Neural progenitor cell (in vitro differentiated cells): Measurements from ENCODE around the genes ARHGEF37 and SLC26A2.

- RAMPAGE, long total RNA = no peak
These were observed 85.7 kb upstream of the IL17B start for GRCh38 chr5:149464566-149465410.

DNA sequence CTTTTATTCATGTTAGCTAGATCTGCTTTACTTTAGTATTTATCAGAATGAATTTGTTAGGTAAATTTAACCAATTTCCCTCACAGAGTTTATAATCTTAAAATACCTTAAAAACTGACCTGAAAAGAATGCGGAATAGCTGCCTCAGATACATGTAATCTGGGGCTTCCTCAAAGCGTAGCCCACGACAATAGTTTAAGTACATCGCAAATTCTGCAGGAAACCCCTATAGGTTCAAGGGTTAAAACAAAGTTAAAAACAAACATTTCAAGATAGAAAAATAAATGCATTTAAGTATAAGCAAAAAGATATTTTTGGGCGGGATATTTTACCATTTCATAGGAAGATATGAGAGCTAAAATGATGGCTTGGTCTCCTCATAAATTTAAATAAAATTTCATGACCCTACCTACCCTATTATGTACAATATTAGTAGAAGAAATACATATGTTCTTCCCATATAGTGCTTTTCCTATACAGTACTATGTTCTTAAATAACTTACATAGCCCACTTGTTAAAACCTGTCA lies 44.3 kb downstream of the CSNK1A1 start:
- RAMPAGE, long total RNA = no peak

DNA sequence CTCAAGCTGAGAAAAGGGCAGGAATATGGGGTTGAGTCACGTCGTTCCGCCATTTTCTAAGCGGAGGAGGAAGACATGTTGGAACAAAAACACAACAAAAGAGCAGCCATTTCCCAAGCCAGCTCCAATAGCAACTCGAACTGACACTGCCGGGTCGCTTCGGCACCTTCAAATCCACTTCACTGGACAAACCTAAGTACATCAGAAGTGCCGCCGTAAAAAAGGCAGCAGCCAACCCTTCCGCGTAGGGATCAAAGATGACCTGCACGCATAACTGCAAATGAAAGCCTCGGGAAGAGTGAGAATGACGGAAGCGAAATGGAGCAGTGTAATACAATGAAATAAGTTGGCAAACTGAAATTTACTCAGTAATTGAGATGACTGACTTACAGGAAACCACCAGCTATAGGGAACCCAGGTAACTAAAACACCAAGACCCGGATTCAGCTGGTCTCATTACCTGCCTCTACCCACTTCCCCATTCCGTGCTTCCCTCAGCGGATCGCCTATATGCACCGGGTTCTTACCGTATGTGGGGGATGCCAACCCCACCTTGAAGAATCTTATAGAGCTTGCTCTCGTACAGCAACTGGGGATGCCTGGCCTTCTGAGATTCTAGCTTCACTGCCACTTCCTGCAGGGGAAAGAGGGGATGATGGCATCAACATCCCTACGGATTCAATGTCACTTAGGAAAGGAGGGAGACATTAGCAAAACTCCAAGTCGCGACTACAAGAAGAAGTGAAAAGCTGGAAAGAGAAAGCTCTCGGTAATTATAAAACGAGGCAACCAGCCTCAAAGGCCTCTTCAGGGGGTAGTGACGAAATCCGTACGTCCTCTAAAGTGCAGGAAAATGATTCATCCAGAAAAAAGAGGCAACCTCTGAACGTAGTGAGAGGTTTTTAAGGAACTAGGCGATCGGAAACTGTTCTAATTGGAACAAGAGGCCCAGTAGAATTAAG lies 1.4 kb downstream of the CSNK1A1 start:
- RAMPAGE, long total RNA = no peak

GRCh38 chr5:149580953-149582063 lies at the start of gene ARHGEF37:
Gene ARHGEF37, plus strand, starts transcription at chr5:149581498.
- RAMPAGE, long total RNA = no peak

- RAMPAGE, long total RNA = no peak
These were observed 27.2 kb downstream of the ARHGEF37 start for GRCh38 chr5:149608559-149608921.

DNA sequence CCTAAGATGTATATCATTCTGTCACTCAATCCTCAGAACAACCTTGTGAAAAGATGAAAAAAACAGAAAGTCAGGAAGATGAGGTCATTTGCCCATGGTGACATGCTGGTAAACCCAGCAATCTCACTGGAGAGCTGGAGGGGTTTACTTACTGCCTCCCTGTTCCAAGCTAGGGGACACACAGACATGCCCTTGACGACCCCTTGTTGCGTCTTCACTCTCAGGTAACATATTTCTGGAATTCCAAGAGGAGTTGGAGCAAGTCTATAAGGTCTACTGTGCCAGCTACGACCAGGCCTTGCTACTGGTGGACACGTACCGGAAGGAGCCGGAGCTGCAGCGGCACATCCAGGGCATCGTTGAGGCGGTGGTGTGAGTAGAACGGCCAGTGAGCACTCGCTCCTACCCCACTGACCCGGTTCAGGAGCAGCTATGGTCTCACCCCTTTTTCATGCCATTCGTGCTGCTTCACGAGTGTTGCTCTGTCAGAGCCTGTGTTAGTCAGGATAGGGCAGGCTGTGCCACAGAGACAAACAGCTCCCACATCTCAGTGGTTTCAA lies 28.1 kb downstream of the ARHGEF37 start:
- RAMPAGE, long total RNA = no peak

- RAMPAGE, long total RNA = no peak
These were observed 35.2 kb downstream of the ARHGEF37 start for GRCh38 chr5:149616559-149616854.

GRCh38 chr5:149626977-149627742 lies 45.9 kb downstream of the ARHGEF37 start:
- RAMPAGE, long total RNA = no peak

DNA sequence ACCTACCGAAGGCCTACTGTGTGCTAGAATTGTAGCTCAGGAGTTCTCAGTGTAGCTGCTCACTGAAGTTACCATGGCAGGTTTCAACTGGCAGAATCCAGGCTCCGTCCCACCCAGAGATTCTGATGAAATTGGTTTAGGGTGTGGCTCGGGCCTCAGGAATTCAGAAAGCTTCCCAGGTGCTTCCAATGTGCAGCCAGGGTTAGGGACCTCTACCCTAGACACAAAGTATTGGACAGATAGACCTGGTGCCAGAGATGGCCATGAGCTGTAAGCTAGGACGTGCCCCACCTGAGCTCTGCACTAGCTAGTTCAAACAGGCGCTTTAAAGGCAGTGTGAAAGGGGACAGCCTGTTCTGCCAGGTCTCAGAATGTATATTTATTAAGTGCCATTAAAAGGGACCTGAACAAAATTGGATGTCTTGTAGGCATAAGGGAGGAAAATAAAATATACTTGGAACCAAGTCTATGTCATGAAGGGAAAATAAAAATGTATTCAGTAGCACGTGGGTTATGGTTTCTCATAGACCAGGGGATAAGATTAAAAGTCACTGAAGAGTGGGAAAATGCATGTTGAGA lies 52.8 kb downstream of the ARHGEF37 start:
- RAMPAGE, long total RNA = no peak

- RAMPAGE, long total RNA = no peak
These were observed 1.4 kb downstream of the PPARGC1B start for GRCh38 chr5:149731395-149731947.

DNA sequence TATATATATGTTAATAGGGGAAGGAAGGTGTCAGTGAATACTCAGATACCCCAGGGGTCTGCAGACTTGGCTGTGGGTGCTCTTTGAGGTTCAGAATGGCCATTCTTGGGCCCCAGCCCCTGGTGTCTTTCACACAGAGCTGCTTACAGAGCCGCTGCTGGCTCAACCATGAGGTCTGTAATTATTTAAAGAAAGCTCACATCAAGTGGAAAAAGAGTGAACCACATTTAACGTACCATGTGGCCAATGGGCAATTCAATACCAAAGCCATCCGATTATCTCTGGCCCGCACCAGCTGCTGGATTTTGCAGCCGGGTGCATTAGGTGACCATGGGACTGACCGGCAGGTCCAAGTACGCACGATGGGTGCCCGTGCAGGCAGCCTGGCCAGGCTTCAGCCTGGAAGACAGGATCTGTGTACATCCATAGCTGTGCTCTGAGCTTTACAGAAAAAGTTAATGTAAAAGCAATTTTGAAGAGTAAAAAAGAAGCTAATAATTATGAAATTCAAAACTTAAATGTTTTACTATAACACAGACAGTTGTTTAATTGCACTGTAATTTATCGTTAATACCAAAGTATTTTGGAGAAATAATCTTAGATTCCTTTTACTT lies 20.5 kb downstream of the PPARGC1B start:
- RAMPAGE, long total RNA = no peak

DNA sequence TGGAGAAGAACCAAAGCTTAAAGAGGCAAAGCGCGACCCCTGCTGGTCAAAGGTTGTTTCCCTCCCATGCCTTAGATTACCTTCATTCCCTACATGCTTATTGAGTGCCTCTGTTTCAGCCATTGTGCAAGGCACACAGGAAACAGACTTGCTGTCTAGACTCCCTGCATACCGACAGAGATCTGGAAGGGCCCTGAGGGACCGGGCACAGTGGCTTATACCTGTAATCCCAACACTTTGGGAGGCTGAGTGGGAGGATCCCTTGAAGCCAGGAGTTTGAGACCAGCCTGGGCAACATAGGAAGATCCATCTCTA lies 98.4 kb downstream of the PPARGC1B start:
- RAMPAGE, long total RNA = no peak

GRCh38 chr5:149857327-149858090 lies 87.1 kb downstream of the PDE6A start:
- RAMPAGE, long total RNA = no peak

DNA sequence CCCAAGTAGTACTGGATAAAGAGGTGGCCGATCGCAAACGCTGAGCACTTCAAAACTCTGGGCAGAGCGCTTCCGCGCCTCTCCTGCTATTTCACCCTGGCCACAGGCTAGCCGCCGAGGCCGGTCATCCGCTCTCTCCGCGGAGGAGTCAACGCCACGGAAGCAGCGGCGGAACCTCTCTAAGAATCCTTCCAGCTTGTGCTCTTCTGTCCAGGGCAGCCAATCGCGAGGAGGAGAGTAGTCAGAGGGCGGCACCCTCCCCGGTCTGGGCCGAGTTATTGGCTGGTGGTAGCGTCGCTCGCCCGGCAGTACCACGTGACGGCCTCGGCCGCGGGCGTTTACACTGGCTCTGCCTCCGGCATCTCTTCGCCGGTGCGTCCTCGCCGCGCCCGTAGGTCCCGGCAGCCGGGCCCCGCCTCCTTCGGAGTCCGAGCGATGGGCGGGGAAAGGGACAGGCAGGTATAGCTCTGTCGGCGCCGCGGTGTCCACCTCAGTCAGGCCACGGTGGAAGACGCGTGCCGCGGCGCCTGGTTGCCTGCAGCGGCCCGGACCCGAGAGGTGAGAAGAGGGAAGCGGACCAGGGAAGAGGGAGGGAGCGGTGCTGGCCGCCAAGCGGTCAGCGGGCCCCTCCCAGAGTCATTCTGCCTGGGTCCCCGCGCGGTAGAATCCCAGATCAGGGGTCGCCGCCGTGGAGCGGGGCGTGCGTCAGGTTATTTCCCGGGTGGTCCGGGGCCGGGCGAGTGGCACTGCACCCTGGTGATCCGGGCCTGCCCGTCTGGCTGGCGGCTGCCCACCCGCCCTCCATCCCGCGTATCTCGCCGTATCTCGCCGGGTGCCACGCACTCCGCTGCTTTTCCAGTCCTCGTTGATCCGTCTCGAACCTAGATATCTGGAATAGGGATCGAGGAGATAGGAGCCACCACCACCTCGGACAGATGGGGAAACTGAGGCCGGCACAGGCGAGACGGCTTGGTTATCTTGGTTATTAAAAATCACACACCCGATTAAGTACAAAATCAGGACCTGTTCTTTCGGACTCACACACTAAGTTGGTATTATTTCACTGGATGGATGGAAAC lies at the start of gene SLC26A2:
SLC26A2 (plus strand) TSS at position 337 of the 1,079 bp plus-strand sequence.
- RAMPAGE, long total RNA = no peak

DNA sequence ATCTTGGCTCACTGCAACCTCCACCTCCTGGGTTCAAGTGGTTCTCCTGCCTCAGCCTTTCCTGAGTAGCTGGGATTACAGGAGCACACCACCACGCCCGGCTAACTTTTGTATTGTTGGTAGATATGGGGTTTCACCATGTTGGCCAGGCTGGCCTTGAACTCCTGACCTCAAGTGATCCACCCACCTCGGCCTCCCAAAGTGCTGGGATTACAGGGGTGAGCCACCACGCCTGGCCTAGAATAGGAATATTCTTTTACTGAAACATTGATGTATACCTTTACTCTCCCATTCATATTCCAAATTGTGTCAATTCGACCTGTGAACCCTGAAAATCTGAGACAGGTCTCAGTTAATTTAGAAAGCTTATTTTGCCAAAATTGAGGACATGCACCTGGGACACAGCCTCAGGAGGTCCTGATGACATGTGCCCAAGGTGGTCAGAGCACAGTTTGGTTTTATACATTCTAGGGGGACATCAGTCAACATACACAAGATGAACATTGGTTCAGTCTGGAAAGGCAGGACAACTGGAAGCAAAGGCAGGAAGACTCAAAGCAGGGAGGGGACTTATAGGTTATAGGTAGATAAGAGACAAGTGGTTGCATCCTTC lies 27.2 kb downstream of the HMGXB3 start:
- RAMPAGE, long total RNA = no peak

GRCh38 chr5:150089023-150089259 lies 2.6 kb upstream of the CSF1R start:
- RAMPAGE, long total RNA = no peak

DNA sequence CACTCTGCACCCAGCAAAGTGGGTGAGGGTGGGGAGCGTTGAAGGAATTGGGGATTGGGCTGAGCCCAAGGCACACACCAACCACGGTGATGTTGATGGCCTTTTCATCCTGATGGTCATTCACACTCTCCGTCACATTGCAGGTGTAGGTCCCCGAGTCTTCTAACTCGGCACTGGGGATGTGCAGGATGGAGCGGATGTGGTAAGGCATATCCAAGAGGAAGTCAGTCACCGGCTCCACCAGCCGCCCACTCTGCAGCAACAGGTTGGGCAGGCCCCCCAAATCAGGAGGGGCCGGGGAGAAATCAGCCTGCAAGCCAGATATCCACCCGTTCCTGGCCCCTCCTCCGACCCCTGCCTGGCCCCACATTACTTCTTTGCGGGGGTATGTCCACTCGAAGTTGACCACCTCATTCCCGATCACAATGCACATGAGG lies 22.1 kb downstream of the PDGFRB start:
- RAMPAGE, long total RNA = no peak

DNA sequence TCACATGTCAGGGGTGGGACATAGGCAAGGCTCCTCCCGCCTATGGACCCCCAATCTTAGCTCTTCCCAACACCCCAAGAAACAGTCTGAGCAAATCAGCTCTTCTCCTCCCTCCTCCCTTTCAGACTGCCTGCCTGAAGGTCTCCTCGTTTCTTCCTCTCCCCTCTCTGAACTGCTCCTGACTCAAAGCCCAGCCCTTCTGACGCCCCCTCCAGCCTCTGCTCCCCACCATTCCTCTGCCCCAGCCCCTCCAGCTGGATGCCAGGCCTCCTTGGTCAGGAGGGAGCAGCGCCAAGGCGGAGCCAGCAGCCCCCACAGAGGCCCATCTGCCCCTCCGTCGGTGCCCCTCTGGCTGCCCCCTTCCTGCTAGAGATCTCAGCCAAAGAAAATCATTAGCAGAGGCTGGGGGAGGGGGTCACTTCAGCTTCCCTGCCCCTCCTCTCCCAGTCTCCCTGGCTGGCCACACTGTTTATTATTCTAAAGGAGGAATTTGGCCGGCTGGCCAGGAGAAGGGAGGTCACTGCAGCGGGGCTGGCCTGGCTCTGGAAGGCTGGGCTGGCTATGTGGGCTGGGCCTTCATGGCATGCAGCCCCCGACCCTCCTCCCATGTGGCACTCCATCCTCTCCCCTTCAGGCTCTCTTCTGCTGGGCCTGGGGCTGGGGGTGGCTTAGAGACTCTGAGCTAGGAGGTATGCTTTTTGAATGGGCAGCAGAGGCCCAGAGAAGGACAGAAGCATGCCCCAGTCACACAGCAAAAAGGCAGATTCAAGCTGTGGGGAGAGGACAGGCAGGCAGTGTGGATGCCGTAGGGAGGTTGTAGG lies 17.0 kb downstream of the PDGFRB start:
- RAMPAGE, long total RNA = no peak

- RAMPAGE, long total RNA = no peak
These were observed 12.3 kb downstream of the PDGFRB start for GRCh38 chr5:150142914-150144206.

- RAMPAGE, long total RNA = no peak
These were observed 4.2 kb upstream of the PDGFRB start for GRCh38 chr5:150159585-150160518.